Omental fat pad (tissue), 4 donors: ENCODE results near the genes GYS1 and RPS11.

- PRO-cap, result no peak
- RAMPAGE, long total RNA, 4 experiments, result start-site peak on the plus strand in 1 of 4 experiments, at chr19:48905802-48905809 at its widest, 99 reads per replicate
Measured at GRCh38 chr19:48905548-48906262, 5.6 kb downstream of the NUCB1 start.

- PRO-cap, result no peak
- RAMPAGE, long total RNA, 4 experiments, result no peak in any of the 4 experiments
Measured at GRCh38 chr19:48912811-48913329, 12.8 kb downstream of the NUCB1 start.

- PRO-cap, result no peak
- RAMPAGE, long total RNA, 4 experiments, result no peak in any of the 4 experiments
Measured at GRCh38 chr19:48967391-48968374, 2.6 kb downstream of the FTL start.

DNA sequence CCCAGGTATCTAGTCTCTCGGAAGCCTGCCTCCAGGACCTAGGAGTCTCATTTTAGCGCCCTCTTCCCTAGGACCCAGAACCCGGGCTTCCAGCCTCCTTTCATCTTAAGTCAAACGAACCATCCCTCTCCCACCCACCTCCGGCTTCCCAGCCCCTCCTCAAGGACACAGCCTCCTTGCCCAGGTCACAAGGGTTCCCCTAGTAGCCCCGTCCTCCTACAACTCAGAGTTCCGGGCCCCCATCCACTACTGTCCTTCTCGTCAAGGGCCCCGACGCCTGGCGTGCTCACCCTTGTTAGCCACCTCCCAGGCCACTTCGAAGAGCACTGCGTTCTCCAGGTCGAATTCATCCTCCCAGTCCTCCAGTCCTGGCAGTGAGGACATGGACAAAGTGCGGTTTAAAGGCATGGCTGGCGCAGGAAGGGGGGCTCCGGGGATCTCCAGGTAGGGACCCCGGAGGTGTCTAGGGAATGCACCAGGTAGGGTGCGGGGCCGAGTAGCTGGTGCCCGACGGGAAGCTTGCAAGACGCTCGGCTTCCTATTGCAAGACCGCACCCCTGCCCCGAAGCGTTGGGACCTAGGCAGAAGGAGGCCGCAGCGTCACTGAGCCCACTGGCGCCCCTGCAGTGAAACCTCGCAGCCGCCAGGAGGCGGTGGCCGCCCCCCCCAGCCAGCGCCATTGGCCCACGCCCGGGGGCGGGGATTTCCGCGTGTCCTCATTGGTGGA lies at the start of gene GYS1:
Gene GYS1, minus strand, starts transcription at position 605 of the 727 bp plus-strand sequence.
- PRO-cap, result unidirectional peak, minus-strand start at position 579 of the sequence; unidirectional peak, minus-strand start at position 605 of the sequence
- RAMPAGE, long total RNA, 4 experiments, result start-site peak on the minus strand in 4 of 4 experiments, centred at positions 593 to 602 of the sequence, 47 to 142 reads per replicate

- PRO-cap, result no peak
- RAMPAGE, long total RNA, 4 experiments, result no peak in any of the 4 experiments
Measured at GRCh38 chr19:49055734-49056478, 1.6 kb downstream of the CGB7 start.

DNA sequence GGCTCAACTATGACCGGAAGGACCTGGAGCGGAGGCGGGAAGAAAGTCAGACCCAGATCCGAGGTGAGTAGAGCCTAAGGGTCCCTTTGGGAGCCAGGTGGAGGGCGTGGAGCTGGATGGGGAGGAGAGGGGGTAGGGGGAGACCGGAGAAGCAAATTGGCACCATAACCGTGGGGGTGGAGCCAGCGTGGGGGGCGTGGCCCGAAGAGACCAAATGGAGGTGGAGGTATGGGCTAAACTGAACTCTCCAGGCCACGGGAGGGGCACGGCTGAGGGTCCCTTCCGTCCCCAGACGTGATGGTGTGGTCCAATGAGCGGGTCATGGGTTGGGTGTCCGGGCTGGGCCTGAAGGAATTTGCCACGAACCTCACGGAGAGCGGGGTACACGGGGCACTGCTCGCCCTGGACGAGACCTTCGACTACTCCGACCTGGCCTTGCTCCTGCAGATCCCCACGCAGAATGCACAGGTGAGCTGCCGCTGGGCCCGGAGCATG lies 6.4 kb downstream of the HRC start:
- PRO-cap, result no peak
- RAMPAGE, long total RNA, 4 experiments, result no peak in any of the 4 experiments

GRCh38 chr19:49149196-49150199 lies 5.7 kb downstream of the HRC start:
- PRO-cap, result no peak
- RAMPAGE, long total RNA, 4 experiments, result no peak in any of the 4 experiments

DNA sequence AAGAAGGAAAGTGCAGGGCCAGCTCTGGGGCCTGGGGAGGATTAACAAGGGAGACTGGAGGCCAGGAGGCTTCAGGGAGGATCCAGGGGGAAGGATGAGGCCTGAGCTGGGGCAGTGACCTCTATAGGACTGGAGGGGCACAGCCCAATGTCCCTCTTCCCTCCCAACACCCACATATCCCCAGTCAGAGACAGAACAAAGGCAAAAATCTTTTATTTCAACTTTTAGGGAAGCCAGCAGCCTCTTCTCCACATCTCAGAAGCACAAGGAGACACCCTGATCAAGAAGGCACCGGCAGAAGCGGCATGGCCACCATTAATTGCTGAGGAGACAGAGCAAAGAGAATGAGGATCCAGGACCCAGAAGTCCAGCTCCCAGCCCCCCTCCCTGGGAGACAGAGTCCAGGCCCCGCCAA lies 4.8 kb upstream of the SLC17A7 start:
- PRO-cap, result no peak
- RAMPAGE, long total RNA, 4 experiments, result no peak in any of the 4 experiments

GRCh38 chr19:49495819-49496594 lies at the start of gene RPS11:
RPS11 (plus strand) TSS chr19:49496434.
- PRO-cap, result unidirectional peak, plus-strand start at chr19:49496435; unidirectional peak, plus-strand start at chr19:49496466
- RAMPAGE, long total RNA, 4 experiments, result start-site peak on the plus strand in 4 of 4 experiments, at chr19:49496425-49496462 at its widest, 381 to 2,321 reads per replicate

DNA sequence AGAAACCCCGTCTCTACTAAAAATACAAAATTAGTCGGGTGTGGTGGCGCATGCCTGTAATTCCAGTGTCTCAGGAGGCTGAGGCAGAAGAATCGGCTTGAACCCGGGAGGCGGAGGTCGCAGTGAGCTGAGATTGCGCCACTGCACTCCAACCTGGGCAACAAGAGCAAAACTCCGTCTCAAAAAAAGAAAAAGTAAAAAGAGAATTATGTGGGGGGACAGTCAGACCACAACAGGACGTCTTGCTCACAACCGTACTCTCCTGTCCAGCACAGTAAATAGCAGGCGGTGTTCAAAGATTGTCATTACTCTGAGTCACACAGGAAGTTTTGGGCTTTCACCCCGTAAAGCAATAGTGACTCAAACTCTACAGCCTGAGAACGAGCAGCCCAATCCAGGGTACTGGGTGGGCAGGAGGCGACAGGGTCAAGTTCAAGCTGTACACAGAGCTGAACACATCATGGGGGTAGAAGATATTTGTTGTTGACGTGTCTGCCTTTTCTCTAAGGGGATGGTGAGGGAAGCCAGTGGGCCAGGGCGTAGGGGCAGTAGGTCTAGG lies 23.0 kb downstream of the PRR12 start:
- PRO-cap, result no peak
- RAMPAGE, long total RNA, 4 experiments, result no peak in any of the 4 experiments

DNA sequence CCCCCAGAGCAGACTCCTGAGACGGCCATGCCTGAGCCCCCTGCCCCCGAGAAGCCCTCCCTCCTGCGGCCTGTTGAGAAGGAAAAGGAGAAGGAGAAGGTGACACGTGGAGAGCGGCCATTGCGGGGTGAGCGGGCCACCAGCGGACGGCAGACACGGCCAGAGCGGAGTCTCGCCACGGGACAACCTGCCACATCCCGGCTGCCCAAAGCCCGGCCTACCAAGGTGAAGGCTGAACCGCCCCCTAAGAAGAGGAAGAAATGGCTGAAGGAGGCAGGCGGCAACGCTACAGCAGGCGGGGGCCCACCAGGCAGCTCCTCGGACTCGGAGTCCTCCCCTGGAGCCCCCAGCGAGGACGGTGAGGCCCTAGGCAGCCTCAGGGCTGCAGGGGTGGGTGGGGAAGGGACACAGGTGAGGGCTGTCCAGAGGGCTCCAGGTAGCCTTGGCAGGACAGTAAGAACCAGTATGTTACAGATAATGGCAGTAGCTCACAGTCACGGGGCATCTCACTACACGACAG lies 24.0 kb downstream of the RRAS start:
- PRO-cap, result no peak
- RAMPAGE, long total RNA, 4 experiments, result no peak in any of the 4 experiments

- PRO-cap, result no peak
- RAMPAGE, long total RNA, 4 experiments, result no peak in any of the 4 experiments
Measured at GRCh38 chr19:49646095-49646841, 4.3 kb downstream of the SCAF1 start.

DNA sequence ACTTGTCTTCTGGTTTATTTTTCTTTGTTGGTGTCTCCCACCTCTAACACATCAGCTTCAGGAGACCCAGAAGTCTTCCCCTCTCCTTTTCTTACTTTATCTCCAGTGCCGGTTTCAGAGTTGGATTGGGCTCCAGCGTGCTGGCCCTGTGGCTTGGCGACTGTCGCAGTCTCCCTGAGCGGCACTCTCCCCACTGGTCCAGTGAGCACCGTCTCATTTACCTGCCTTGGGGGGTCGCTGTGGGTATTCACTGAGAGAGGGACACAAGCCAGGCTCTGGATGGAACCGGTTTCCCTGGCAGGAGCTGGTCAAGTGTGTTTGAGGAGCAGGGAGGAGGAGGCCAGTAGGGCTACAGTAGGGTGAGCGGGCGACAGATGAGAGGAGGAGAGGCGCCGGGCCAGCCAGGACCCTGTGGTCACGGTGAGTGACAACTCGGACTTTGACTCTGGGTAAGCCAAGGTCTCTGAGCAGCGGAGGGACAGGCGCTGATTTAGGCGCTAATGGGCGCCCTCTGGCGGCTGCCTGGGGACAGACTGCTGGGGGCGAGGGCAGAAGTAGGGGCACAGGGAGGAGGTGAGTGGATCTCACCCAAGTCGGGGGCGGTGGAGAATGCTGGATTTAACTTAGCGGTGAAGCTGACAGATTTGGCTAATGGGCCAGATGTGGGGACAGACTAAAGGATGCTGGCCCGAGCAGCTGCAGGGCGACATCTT lies 4.9 kb upstream of the PRMT1 start:
- PRO-cap, result no peak
- RAMPAGE, long total RNA, 4 experiments, result no peak in any of the 4 experiments

- PRO-cap, result no peak
- RAMPAGE, long total RNA, 4 experiments, result no peak in any of the 4 experiments
Measured at GRCh38 chr19:49790601-49791420, 22.3 kb downstream of the FUZ start.

DNA sequence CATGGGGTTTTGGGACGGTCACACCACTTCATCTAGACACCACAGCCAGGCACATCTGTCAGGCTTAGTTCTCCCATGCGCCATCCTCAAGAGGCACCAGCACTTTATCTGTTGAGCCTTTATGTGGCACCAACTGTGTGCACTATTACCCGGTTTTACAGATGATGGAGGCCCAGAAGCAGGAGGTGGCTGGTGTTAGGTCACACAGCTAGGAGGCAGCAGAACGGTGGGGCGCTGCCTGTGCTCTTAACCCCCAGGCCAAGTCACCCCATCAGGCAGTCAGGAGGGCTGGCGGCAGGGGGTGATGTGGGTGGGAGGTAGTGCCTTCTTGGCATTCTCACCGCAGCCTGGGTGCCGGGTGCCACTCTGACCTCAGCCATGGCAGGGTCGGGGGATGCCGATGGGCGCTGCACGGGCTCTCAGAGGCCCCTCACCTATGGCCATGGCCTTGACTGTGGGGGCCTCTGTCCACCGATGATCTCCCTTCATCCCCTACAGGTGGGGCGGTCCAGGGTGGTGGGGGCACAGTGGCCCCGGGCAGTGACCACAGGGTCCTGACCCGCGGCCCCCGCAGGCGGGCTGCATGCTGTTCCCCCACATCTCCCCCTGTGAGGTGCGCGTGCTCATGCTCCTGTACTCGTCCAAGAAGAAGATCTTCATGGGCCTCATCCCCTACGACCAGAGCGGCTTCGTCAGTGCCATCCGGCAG lies 10.8 kb downstream of the PNKP start:
- PRO-cap, result no peak
- RAMPAGE, long total RNA, 4 experiments, result no peak in any of the 4 experiments

GRCh38 chr19:49860951-49861513 lies 6.3 kb downstream of the PNKP start:
- PRO-cap, result no peak
- RAMPAGE, long total RNA, 4 experiments, result no peak in any of the 4 experiments

GRCh38 chr19:49916696-49917834 lies 11.9 kb upstream of the ATF5 start:
- PRO-cap, result no peak
- RAMPAGE, long total RNA, 4 experiments, result no peak in any of the 4 experiments

- PRO-cap, result no peak
- RAMPAGE, long total RNA, 4 experiments, result no peak in any of the 4 experiments
Measured at GRCh38 chr19:49927483-49928142, 1.4 kb upstream of the ATF5 start.

DNA sequence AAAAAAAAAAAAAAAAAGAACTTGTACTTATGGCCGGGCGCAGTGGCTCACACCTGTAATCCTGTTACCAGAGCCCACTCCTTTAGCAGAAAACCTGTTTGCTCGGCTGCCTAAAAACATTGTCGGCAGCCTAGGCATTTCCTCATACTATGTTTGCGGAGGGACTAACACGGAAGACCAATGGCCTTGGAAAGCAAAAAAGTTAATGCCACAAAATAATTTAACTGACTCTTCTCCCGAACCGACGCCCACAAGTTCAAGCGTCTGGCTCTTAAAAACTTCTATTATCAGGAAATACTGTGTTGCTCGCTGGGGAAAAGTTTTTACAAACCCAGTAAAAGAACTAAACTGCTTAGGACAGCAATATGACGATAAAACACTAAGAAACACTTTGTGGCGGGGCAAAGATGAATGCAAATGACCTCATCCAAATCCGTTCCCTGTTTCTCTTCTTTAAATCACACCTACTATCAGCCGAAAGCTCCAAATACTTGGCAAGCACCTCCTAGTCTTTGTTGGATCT lies 5.0 kb downstream of the SIGLEC11 start:
- PRO-cap, result no peak
- RAMPAGE, long total RNA, 4 experiments, result no peak in any of the 4 experiments

DNA sequence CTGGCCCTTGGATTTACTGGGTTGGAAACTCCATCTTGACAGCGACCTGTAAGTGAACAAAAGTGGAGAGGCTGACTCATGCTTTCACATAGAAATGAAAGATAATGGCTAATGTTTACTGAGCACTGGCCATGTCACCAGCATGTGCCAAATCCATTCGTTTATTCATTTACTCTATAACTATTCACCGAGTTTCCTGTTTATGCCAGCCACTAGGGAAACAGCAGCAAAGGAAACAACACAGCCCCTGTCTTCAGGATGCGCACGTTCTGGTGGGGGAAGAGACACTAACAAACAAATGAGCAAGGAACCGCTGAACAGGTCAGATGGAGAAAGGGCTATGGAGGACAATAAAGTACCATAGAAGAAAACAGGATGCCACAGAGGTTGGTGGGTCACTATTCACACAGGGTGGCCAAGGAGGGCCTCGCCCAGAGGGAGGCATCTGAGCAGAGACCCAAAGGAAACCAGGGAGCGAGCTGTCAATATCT lies 4.5 kb downstream of the VRK3 start:
- PRO-cap, result no peak
- RAMPAGE, long total RNA, 4 experiments, result no peak in any of the 4 experiments